Measurements from ENCODE around the gene SDHC.

DNA sequence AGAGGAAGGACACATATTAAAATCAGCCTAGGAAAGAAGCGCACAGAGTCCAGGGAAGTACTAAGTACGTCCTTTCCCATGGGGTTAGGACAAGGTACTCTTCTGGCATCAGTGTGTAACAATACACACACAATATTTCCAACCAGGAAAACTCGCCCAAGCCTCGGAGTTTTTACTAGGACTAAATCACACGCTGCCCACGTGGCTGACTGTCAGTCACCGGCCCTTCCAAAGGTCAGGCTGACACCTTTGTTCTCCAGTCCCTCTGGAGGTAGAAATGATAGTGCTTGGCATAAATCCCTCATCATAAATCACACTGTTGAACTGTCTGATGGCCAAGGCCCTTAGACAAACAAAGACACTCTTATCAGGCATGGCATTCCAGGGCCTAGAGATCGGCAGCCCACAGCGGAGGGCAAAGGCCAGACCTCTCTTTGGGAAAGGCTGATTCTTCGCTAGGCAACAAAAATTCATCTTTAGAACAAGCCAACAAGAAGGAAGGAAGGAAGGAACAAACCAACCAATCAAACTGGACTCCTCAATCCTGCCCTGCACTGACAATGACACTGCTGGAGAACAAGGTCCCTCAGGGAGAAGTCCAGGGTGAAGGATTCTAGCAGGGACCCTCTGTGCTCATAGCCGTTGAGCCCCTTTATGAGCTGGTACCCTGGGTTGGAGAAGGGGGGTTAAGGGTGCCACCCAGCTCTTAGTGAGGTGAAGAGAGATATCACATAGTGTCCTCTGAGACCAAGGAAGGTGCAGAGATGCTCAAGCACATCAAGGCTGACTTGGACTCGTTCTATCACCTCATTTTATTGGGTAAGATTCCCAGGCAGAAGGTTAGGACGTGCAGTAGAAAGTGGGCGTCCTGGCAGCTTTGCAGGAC is 17.1 kb upstream of the SLAMF9 start:
- CAGE, long polyA plus RNA, result no peak
- RRBS, result no CpG with 5 or more reads among the region's 14 CpGs

- CAGE, long polyA plus RNA, result no peak
- RRBS, result no CpG with 5 or more reads among the region's 3 CpGs
These were observed 2.6 kb downstream of the IGSF8 start for GRCh38 chr1:160095516-160096458.

DNA sequence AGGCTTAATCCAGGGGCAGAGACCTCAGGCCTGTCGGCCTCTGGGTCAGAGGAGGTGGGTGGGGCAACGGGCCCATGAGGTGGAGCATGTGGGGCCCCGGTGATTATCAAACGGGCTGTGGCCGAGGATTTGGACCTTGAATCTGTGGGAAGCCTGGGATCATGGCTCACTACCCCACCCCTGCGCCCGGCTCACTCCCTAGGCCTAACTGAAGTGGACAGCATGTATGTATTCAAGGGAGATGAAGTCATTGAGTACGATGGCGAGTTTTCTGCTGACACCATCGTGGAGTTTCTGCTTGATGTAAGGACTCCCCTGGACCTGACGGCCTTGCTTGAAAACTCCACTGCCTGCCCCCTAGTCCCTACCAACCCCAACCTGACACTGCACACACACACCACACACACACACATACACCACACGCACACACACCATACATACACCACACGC is 3.2 kb downstream of the CASQ1 start:
- CAGE, long polyA plus RNA, result no peak
- RRBS, result 46% methylated on average over 5 of the region's 13 CpGs

- CAGE, long polyA plus RNA, result no peak
- RRBS, result no CpG with 5 or more reads among the region's 6 CpGs
These were observed 22.6 kb upstream of the PEX19 start for GRCh38 chr1:160307281-160308165.

- CAGE, long polyA plus RNA, result no peak
- RRBS, result no CpG with 5 or more reads among the region's 2 CpGs
These were observed 10.6 kb downstream of the COPA start for GRCh38 chr1:160332361-160332901.

DNA sequence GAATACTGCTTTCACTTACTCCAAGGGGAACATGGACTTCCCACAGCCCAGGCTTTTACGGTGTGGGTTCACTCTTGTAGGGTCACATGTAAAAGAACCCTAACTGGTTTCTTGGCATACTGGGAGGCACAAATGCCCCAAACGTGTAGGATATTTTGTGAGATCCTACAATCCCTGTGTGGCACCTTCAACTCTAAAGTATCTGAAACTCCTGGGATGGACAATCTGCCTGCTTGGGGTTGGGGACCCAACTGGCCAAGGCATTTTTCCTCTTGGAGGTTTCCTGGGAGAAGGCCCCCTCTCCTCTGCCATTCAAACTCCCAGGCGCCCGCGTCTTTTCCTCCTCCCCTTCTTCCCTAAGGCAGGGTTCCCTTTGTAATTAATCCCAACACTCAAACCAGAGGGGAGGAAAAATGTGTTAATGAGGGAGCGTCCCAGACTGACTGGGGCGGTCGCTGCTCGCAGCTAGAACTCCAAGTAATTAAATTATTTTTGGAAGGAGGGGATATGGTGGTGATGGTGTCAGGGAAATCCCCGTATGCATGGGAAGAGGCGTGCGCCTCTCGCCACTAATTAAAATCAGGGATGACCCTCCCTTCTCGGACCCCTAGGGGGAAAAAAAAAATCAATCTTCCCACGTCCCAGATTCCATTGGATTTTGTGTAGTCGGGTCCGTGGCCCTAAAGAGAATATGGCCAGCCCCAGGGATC is 694 bp upstream of the VANGL2 start:
- CAGE, long polyA plus RNA, result no peak
- RRBS, result no CpG with 5 or more reads among the region's 17 CpGs

- CAGE, long polyA plus RNA, result no peak
- RRBS, result no CpG with 5 or more reads among the region's 1 CpG
These were observed 28.4 kb downstream of the VANGL2 start for GRCh38 chr1:160428788-160429124.

DNA sequence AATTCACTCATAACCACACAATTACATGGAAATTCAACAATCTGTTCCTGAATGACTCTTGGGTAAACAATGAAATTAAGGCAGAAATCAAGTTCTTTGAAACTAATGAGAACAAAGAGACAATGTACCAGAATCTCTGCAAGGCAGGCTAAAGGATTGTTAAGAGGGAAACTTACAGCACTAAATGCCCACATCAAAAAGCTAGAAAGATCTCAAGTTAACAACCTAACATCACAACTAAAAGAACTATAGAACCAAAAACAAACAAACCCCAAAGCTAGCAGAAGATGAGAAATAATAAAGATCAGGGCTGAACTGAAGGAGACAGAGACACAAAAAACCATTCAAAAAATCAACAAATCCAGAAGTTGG is 19.0 kb downstream of the CD84 start:
- CAGE, long polyA plus RNA, result no peak

DNA sequence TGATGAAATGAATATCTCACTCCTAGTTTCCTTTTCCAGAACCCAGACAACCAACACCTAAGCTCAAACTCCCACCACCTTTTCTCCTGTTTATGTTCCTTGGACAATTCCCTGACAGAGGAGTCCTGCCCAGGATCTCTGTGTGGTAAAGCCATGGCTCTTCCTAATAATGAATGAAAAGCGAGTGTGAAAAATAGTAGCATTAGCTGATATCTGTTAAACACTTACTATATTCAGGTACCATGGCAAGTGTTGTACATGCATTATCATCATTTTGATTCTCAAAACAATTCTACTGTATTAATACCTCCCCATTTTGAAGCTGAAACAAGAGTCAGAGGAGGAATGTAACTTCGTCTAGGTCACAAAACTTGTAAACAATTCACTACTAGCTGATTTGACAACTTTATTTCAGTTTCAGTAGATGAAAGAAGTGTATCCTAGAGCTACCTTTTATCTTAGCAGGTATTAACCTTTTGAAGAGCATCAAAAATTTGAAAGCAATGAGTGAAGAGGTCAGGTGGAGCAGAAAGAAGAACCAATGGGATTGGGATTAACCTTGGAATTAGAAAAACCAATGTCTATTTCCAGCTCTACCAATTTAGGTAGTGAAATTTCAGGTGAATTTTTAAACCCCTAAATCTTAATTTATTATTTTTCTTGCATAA is 1.7 kb downstream of the CD84 start:
- CAGE, long polyA plus RNA, result no peak
- RRBS, result no CpG with 5 or more reads among the region's 2 CpGs

GRCh38 chr1:160628778-160629110 is 18.1 kb downstream of the SLAMF1 start:
- CAGE, long polyA plus RNA, result no peak
- RRBS, result no CpG with 5 or more reads among the region's 4 CpGs

DNA sequence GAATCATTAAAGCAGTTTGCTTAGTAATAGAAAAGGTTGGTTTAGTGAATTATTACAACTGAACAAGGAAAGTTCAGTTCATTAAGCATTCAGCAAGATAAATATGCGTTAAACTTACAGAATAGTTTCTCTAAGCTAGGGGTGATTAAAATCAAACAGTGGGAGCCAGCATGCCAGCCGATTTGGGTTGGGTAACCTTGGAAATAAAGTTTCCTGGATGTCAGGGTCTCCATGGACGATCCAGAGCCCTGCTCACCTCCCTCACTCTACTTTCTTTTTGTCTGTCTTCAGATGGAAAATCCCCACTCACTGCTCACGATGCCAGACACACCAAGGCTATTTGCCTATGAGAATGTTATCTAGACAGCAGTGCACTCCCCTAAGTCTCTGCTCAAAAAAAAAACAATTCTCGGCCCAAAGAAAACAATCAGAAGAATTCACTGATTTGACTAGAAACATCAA is 13.8 kb downstream of the SLAMF7 start:
- CAGE, long polyA plus RNA, result no peak
- RRBS, result no CpG with 5 or more reads among the region's 5 CpGs

GRCh38 chr1:160781933-160782649 is 13.9 kb upstream of the LY9 start:
- CAGE, long polyA plus RNA, result no peak
- RRBS, result no CpG with 5 or more reads among the region's 9 CpGs

DNA sequence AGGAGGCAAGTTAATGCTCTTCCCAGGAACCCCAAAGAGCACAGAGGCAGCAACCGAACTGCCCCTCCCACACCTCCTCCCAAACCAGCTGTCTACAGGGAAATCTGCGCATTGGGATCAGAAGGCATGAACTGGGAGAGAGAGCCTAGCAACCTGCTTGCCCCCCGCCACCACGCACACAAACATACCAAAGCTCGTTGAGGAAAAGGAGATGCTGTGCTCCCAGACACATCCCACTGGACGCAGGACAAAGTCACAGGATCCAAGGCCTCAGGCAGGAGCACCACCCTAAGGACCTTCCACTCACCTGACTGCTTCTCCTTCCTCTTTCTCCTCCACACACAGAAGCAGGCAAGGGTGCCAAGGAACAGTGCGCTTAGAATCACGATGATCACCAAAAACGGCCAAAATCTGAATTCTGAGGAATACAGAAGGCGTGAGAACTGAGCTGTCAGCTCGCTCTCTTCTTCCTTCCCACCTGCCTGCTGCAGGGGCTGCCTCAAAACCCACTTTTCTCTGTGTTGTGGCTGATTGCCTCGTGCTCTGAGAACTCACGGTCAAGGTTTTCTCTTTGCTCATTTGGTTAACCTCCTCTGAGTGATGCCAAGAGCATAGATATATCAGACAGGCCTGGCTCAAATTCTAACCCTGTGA is 23.9 kb downstream of the CD244 start:
- CAGE, long polyA plus RNA, result no peak
- RRBS, result no CpG with 5 or more reads among the region's 13 CpGs

GRCh38 chr1:161163700-161164204 is 2.5 kb upstream of the PPOX start:
- CAGE, long polyA plus RNA, result no peak
- RRBS, result no CpG with 5 or more reads among the region's 6 CpGs

GRCh38 chr1:161171086-161172294 is 5.3 kb downstream of the PPOX start:
- CAGE, long polyA plus RNA, result no peak
- RRBS, result no CpG with 5 or more reads among the region's 19 CpGs

DNA sequence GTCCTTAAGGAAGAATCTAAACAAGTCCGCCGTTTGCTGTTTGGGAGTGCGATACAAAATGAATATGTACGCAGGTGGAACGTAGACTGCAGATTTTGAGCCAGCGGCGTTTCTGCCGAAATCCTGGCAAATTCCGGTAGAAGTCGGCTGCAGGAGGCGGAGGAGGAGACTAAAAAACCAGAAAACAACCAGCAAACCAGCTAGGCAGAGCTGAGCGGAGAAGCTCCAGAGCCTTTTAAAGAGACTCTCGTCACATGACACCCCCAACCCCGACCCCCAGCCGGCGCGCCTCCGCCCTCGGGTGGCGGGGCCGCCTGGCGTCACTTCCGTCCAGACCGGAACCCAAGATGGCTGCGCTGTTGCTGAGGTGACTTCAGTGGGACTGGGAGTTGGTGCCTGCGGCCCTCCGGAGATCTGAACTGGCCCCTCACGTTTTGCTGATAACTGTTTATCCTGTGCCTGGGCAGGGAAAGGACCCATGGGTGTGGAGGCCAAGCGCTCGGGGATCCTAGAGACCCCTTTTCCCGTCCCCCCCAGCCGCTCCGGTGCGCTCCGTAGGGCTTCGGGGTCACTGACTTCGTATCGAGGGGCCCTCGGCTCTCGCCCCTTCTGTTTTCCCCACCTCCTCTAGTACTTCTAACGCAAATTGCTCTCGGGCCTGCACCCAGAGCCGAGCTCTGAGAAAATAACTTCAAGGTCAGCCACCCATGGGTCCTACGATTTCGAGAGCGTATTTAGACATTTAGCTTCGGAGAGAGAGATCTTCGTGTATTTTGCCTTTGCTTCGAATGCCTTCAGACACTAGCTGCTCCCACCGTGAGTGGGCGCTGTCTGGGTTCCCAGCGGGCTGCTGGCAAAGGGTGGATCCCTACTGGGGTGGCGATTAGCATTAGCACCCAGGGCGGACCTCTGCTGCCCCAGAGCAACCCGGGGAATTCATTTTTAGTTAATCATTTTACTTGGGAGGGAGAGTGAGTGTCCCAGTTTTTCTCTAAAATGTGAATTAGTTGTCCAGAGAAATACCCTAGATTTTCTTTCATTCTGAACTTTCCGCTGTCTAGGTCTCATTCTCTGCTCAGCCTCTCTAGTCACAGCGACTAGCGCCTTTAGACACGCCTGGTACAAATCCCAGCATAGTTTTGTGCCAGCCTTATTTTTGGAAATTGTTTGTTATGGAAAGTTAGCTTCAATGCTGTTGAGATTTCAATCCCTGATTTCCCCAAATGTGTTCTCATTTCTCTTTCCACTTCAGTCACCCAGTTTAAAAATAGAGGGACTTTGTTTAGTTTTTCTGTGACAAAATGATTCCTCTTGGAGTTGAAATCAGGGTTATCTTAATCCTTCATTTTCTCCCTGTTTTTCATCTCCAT is at the start of gene SDHC:
Gene SDHC, plus strand, starts transcription at position 323 of the 1,370 bp plus-strand sequence.
- CAGE, long polyA plus RNA, result no peak
- RRBS, result 1% methylated on average over 13 of the region's 59 CpGs

DNA sequence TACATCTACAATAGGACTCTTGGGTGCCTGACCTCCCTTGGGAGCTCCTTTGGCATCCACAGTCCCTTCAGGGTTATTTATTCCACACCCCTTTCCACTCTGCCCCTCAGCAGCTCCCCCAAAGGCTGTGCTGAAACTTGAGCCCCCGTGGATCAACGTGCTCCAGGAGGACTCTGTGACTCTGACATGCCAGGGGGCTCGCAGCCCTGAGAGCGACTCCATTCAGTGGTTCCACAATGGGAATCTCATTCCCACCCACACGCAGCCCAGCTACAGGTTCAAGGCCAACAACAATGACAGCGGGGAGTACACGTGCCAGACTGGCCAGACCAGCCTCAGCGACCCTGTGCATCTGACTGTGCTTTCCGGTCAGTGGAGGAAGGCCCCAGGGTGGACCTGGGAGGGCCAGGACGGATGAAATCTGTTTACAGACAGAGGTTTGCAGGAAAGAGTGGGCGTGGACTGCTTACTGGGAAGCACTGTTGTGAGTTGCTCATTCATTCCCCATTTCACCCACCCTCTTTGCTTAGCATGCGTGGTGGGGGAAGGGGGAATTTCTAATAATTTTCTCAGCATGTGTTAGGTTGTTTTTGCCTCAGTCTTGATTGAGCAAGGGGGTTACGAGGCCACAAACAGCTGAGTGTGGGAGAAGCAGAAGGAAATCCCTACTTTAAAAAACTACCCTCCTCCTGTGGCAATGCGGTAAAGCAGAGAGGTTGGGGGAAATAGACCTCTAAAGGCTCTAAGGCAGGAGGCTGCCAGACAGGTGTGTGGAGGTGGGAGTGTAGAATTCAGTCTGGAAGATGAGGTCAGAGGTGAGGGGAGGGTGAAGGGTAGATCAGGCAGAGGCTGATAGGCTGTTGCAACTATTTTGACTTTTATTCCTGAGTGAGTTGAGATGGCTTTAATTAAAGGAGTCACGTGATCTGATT is 1.2 kb downstream of the FCGR2A start:
- CAGE, long polyA plus RNA, result no peak
- RRBS, result no CpG with 5 or more reads among the region's 15 CpGs

DNA sequence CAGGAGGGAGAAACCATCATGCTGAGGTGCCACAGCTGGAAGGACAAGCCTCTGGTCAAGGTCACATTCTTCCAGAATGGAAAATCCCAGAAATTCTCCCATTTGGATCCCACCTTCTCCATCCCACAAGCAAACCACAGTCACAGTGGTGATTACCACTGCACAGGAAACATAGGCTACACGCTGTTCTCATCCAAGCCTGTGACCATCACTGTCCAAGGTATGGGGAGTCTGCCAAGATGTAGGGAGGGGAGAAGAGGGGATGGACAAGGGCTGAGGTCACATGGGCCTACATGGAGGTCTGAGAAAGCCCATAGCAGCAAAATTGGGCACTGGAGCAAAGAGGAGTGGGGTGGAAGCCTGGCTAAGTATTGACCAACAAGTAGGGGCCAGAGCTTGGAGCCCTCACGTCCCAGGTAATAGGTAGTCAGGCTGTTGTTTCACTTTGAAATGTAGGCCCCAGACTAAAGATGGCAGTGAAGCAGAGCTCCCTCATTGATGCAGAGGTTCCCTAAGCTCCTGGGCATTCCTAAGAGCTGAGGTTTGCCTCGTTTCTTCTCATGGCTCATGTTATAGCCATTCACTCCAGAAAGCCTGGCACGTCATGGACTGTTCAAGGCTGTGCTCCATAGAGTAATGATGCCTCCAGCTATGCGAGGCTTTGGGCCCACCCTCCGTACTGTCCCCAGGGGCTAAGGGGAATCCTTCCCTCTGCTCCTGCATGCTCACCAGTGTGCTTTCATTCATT is 4.8 kb downstream of the FCGR2A start:
- CAGE, long polyA plus RNA, result no peak
- RRBS, result no CpG with 5 or more reads among the region's 6 CpGs

GRCh38 chr1:161524764-161525921 is 803 bp downstream of the HSPA6 start:
- CAGE, long polyA plus RNA, result no peak
- RRBS, result no CpG with 5 or more reads among the region's 83 CpGs

DNA sequence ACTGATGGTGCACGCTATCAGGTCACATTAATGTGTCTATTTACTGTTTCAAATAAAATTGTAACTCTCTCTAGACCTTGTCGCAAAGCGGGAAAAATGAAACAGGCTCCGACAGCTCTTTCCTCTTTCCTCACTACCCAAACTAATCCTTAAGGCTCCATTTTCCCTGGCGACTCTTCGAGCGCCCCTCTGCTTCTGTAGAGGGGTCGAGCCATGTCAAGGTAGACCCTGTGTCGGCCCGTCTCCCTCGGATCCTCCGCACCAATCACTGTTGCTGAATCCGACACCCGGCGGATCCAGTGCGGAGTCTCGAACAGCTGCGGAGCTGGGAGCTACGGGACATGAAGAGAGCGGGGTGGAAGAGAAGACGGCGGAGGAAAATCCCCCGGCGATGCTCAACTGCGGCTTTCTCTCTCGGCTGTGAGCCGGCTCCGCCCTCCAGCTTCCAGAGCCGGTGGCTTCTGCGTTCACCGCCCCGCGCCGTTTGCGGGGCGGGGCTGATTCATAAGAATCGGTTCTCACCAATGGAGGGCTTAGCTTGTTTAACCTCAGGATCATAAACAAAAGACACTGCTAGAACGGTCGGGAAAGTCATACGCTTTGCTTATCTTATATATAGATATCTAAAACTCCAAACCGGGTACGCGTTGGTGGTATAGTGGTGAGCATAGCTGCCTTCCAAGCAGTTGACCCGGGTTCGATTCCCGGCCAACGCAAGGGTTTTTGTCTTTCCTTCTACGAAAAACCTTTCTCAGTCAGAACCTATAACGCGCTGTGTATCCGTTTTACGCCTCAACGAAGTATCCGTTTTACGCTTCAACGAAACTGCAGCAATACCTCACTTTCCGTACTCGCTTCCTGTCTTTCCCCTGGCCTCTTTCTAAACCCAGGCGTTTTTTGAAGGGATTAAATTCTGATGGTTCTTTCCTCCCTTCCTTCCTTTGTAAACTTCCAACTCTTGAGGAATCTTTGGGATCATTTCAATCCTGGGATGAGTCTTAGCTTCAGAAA is 6.4 kb downstream of the HSPA6 start:
- CAGE, long polyA plus RNA, result no peak
- RRBS, result no CpG with 5 or more reads among the region's 59 CpGs

Data from BJ (cell line).